ENCODE data around the genes BTAF1, FRA10AC1, TBC1D12 and HELLS.

- RRBS, result no CpG with 5 or more reads among the region's 5 CpGs
Observed at GRCh38 chr10:91221824-91222237, 1.4 kb downstream of the PCGF5 start.

GRCh38 chr10:91244371-91244921 is 24.0 kb downstream of the PCGF5 start:
- RRBS, result no CpG with 5 or more reads among the region's 8 CpGs

- RRBS, result no CpG with 5 or more reads among the region's 5 CpGs
Observed at GRCh38 chr10:91552211-91552705, 80.6 kb downstream of the PPP1R3C start.

GRCh38 chr10:91604562-91605325 is 28.1 kb downstream of the PPP1R3C start:
- RRBS, result no CpG with 5 or more reads among the region's 3 CpGs

DNA sequence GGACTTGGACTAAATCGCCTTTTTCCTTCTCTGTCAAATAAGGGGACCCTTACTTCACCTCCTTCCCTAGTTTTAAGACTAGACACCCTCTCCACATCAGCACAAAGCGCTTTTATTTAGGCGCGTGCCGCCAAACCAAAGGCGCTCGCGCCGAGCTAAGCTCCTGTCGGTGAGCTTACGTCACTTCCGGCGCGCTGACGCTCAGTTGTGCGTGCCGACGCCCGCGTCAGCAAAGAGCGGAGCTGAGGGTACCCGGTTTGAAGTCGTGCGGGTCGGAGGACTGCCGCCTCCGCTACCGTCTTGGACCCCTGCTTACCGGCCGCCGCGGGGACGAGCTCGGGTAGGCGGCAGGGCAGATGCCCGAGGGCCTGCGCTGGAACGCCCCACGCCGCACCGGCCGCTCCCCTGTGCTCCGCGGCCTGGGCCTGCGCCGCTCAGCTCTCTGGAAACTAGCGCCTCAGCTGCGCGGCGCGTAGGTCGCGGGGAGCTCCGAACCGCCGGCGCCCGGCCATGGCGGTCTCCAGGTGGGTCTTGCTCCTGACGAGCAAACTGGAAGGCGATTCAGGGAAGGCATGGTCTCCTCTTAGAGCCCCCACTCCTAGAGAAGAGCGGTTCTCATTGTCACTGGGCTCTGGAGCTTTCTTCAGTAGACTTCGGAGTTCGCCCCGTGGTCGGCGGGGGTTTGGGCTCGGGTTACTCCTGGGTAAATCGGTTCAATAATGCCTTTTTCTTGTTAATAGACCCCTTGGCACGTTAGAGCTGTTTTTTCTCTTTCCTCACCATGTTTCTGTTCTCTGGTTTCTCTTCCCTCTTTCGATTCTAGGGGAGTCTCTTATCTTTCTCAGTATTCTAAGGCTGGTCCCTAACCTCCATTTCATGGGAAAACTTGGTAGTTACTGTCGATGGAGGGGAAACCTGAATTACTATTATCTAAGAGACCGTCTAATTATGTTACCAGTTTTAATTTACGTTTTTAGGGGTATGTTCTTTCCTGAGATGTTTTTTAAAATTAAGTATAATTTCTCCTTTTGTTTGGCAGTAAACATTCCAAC is at the start of gene BTAF1:
Gene BTAF1, plus strand, starts transcription at position 204 of the 1,052 bp plus-strand sequence.
- RRBS, result under 1% methylated on average over 43 of the region's 74 CpGs

- RRBS, result no CpG with 5 or more reads among the region's 10 CpGs
Observed at GRCh38 chr10:91943593-91944110, 20.1 kb downstream of the BTAF1 start.

GRCh38 chr10:92483381-92483714 is 90.5 kb downstream of the IDE start:
- RRBS, result no CpG with 5 or more reads among the region's 2 CpGs

GRCh38 chr10:92691438-92692049 is 1.8 kb downstream of the HHEX start:
- RRBS, result 11% methylated on average over 13 of the region's 39 CpGs

DNA sequence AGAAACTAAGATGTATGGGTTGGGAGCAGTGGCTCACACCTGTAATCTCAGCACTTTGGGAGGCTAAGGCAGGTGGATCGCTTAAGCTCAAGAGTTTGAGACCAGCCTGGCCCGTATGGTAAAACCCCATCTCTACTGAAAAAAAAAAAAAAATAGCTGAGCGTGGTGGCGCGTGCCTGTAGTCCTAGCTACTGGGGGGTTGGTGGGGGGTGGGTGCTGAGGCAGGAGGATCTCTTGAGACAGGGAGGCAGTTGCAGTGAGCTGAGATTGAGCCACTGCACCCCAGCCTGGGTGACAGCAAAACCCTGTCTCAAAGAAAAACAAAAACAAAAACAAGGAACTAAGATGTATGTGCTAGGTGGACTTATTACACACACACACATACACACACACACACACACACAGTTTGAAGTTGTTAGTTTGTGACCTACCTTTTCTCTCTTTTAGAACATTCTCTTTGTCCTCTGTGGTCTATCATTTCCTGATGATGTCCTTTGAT is 53.4 kb downstream of the EXOC6 start:
- RRBS, result no CpG with 5 or more reads among the region's 5 CpGs

- RRBS, result no CpG with 5 or more reads among the region's 6 CpGs
Observed at GRCh38 chr10:93181149-93181802, 107.6 kb downstream of the CYP26A1 start.

DNA sequence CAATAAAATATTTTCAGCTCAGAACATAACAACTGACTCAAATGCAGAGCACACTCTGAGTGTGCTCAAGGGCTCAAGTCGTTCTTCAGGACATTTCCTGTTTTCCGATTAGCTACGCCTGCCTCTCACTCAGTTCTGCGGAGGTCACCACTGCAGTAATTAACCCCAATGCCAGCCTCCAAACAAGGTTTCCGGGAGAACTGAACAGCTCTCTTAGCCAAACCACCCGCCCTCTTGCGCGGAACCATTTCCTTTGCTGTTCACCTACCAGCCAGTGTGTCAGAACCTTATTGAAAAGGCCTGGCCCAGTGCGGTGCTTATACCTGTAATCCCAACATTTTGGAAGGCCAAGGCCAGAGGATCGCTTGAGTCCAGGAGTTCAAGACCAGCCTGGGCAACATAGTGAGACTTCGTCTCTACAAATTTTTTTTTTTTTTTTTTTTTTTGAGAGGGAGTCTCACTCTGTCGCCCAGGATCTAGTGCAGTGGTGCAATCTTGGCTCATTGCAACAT is 19.1 kb downstream of the MYOF start:
- RRBS, result no CpG with 5 or more reads among the region's 12 CpGs

- RRBS, result no CpG with 5 or more reads among the region's 7 CpGs
Observed at GRCh38 chr10:93473920-93474773, 8.0 kb downstream of the MYOF start.

GRCh38 chr10:93702288-93703215 is at the start of gene FRA10AC1:
TSS of gene FRA10AC1 (minus strand) at chr10:93702592.
- RRBS, result under 1% methylated on average over 11 of the region's 57 CpGs

- RRBS, result no CpG with 5 or more reads among the region's 3 CpGs
Observed at GRCh38 chr10:94004895-94005384, 11.2 kb downstream of the PLCE1 start.

DNA sequence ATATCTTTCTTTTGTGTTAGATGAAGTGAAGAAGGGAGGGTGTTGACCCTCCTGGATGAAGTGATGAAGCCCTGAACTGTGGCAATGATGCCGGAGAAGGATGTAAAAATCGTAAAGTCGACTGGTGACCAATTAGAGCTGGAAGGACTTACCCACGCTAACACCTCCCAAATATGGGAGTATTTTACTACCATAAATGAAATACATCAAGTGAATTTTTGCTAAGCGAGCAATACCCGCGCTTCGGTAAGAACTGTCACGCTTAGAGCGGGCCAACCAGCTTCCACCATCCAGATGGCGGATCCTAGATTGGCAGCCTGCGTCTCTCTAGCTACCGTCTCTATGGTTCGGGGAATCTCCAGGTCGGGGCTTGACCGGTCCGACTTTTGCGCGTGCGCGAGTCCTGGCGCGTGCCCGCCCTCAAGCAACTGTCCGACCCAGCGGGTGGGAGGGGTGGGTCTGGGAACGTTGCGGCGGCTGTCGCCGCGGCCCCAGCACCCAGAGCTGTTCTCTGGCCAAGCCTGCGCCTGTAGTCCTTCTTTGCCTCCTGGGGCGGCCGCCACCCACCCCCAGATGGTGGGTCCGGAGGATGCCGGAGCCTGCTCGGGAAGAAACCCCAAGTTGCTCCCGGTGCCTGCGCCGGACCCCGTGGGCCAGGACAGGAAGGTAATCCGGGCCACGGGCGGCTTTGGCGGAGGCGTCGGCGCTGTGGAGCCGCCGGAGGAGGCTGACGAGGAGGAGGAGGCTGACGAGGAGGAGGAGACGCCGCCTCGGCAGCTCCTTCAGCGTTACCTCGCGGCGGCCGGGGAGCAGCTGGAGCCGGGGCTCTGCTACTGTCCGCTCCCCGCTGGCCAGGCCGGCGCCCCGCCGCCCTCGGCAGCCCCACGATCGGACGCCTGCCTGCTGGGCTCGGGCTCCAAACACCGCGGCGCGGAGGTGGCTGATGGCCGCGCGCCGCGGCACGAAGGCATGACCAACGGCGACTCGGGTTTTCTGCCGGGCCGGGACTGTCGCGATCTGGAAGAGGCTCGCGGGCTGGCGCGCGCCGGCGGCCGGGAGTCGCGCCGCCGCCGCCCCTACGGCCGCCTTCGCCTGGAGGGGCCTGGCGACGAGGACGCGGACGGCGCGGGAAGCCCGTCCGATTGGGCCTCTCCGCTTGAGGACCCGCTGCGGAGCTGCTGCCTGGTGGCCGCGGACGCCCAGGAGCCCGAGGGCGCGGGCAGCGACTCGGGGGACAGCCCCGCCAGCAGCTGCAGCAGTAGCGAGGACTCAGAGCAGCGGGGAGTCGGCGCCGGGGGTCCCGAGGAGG is at the start of gene TBC1D12:
Gene TBC1D12, plus strand, starts transcription at position 501 of the 1,309 bp plus-strand sequence.
- RRBS, result 81% methylated on average over 33 of the region's 133 CpGs

GRCh38 chr10:94544824-94545925 is at the start of gene HELLS:
TSS of gene HELLS (plus strand) at chr10:94545788.
- RRBS, result 1% methylated on average over 5 of the region's 52 CpGs

DNA sequence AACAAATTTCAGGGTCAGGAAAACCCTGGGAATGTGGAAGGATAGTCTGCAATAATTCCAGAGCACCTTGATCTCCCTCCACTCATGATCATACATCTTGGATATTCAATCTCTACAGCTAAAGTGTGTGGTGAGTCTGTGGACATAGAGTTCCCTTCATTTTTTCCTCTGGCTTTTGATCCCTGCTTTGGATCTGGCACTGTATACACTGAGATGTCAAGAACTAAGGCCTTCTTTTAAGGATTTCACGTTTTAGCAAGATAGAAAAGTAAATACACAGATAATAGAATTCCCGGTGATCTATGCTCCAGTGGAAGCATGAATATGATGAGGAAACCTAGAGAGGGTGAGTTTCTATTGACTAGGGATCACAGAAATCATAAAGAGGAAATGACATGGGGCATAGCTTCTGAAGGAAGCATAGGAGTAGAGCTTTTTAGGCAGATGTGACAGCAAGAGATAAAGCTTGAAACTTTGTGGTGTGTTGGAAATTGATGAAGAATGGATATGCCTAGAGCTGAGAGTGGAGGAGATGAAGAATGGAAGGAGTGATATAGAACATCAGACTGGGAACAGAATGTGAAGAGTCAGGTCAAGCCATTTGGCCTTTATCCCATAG is 28.2 kb upstream of the CYP2C19 start:
- RRBS, result no CpG with 5 or more reads among the region's 2 CpGs

GRCh38 chr10:95071029-95071694 is 1.9 kb upstream of the CYP2C8 start:
- RRBS, result no CpG with 5 or more reads among the region's 4 CpGs

DNA sequence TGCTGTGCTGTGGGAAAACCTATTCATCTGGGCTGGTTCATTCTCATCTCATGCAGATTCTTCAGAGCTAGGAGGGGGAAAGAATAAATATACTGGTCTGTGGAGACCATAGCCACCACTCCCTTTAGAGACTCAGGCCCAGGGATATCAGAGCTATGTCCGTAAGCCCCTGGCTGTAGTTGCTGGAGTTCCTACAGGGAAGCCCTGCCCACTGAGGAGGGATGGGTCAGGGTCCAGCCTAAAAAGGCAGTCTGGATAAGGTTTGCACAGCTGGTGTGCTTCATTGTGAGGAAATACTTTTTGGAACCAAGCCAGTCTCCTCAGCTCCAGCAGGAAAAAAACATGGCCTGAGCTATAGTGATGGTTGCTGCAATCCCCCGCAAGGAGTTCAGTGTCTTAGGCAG is 52.5 kb upstream of the CYP2C8 start:
- RRBS, result no CpG with 5 or more reads among the region's 2 CpGs

GRCh38 chr10:95230498-95231304 is 36.7 kb downstream of the ACSM6 start:
- RRBS, result 48% methylated on average over 6 of the region's 39 CpGs

All from NB4 (cell line).